Vagina (tissue), 1 donor: ENCODE measurements around a stretch of chr22.

- PRO-cap, result no peak
- RAMPAGE, long total RNA, result no peak
Measured at GRCh38 chr22:46694746-46695612, 43.1 kb downstream of the CERK start.

- PRO-cap, result no peak
- RAMPAGE, long total RNA, result no peak
Measured at GRCh38 chr22:46730498-46731030, 7.5 kb downstream of the CERK start.

DNA sequence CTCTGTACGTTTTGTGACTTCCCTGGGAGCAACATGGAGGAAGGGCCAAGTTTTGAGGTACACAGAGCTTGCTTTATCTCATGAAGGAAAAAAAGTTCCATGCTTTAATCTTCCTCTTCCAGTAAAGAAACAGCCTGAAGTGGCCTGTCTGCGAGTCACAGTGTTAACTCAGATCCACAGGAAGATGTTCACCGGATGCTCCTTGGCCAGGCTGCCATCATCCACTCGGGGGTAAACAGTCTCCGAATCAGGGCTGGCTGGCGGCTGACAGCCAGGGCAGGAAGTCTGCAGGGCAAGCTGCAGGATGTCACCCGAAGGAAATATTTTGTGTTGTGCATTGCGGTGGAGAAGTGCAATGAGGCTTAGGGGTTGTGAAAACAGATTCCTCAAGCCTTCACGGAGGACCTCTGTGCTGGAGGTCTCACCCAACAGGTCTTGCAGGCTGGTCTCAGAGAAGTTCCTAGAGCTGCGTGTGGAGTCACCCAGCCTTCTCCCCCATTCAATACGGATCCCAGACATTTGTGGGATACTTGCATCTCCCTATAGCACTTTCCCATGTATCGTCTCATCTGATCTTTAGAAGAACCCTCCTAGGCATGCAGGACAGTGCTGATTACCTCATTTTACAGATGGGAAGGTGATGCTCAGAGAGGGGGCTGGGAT is 11.3 kb upstream of the CERK start:
- PRO-cap, result no peak
- RAMPAGE, long total RNA, result no peak

GRCh38 chr22:46790934-46791872 is 28.8 kb downstream of the TBC1D22A start:
- PRO-cap, result no peak
- RAMPAGE, long total RNA, result no peak

- PRO-cap, result no peak
- RAMPAGE, long total RNA, result start-site peak on the plus strand at chr22:47116397-47117254, 16 reads
Measured at GRCh38 chr22:47116355-47117022, 354.0 kb downstream of the TBC1D22A start.

DNA sequence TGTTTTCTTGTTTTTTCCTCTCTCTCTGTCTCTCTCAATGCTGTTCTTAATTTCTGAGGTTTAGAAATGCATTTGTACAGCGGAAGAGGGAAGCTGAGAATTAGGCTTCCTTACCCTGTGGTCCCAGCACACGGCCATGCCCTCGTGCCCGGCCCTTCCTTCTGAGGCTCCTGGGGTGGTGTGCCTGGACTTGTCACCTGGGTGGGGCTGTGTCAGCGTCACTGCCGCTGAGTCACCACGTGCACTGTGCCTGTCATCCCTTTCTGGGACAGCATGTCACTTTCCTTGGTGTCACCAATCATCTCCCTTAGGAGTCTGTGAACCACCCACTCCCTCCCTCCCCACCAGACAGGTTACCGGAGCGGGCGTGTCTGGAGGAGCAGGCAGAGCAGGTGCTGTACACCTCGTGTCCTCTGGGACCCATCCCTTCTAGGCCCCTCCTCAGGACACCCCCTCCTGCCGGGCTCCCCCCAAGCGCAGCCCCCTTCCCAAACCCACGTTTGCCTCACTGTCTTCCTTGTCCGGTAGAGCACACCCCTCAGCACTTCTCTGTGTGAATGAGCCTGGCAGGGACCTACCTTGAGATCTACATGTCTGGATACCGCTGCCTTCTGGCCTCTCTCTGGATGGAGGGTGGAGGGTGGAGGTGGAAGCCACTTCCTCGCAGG is 367.5 kb downstream of the TBC1D22A start:
- PRO-cap, result no peak
- RAMPAGE, long total RNA, result no peak

DNA sequence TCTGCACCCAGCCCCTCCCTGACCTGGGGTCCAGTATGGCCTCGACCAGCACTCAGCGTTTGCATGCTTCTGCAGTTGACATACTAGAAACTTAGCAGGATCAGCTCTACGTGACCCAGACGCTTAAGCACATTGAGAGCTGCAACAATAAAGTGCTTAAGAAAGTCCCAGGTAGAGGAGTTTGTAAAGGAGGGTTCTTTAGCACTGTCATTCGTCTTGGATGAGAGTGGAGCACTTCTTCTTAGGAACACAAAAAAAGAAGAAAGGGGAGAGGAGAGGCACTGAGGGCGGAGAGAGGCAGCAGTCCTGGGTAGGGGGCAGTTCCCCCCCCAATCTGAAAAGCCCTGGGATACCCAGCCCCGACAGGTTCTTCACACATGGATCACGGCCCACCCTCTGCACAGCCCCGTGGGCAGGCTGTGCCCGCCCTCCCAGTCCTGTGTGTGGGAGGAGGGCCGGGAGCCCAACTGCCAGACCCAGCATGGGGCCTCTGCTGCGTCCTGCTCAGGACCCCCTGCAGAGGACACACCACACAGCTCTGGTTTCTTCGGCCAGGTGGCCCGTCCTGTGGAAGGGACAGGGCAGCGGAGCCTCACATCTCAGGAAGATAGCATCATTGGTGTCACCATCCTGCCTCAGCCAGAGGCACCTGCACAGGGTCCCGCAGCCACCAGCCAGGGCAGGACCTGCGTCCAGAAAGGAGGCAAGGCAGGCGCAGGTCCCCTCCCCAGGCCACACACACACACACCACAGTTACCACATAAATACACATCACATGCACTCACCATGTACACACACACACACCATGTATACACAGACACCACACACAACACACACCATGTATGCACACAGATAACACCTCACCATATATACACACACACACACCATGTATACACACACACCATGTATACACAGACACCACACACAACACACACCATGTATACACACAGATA is 396.0 kb downstream of the TBC1D22A start:
- PRO-cap, result no peak
- RAMPAGE, long total RNA, result start-site peak on the plus strand centred at position 99 of the sequence, 91 bp wide, 6 reads

DNA sequence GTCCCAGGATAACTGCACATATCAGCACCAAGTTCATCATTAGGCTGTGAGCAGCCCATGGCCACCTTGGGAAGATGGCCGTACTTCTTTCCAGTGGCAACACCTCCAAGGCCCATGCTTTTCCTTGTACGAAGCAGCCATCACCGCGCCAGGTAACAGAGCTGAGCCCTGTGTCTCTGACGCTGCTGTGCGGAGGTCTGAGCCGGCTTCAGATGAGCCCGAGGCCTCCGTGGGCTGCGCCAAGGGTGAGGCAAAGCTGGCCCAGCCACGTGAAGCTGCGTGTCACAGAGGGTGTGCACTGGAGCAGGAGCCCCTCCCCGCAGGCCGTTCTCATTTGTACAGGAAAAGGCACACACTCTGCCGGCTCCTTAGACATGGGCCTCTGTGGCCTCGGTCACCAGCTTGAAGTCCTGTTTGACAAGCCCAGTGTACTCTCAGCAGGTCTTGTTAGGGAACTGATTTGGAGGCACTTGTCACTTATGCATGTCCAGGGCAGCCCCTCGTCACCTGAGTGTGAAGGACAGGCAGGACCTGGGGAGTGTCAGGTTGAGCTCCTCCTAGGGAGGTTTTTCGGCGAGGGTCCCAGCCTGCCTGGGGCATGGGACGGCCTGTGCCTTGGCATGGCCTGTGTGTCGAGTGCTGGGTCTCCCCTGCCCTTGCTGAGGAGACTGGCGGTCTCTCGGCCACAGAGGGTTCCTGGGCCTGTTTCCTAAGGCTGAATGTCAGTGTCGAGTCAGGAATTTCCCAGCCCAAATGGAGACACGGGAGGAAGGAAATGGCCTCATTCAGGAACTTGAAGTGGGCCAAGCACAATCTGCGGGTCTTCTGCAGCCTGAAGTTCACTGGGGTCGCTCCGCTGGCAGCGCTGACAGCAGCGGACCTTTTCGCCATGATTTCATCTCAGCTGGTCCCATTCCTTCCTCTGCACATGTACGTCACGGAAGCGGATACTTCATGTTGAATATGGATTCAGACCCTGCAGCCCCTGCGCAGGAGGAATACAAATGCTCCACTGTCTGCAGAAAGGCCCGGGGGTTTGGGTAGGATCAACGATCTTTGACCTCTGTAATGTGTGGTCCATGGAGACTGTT is 401.8 kb downstream of the TBC1D22A start:
- PRO-cap, result no peak
- RAMPAGE, long total RNA, result no peak

DNA sequence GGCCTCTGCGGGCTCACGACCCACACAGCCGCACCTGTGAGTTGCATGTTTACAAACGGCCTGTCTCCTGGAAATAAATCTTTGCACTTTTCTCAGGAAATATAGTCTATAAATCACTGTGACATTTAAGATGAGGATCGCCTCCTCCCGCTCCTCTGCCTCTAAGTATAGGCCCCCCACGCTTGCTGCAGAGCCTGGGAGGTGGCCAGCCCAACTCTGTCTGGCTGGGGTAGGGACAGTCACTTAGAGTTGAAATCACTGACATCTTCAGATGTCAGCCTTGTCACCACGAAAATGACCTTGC is 854.8 kb upstream of the TAFA5 start:
- PRO-cap, result unidirectional peak, minus-strand start at position 186 of the sequence
- RAMPAGE, long total RNA, result no peak

DNA sequence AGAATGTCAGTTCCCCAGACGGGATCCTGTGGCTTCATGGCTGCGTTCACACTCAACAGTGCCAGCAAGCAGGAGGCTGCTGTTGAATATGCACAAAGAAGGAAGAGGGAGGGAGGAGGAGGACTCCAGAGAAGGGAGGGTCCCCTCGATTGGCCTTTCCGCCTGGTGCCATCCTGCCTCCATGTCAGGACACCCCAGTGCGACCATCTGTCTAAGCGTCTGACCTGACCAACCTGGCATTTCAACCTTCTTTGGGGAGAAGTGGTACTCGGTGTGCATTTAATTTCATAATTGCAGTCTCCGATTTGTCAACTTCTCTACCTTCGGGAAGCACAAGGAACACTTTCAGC is 235.1 kb upstream of the TAFA5 start:
- PRO-cap, result no peak
- RAMPAGE, long total RNA, result no peak

- PRO-cap, result no peak
- RAMPAGE, long total RNA, result no peak
Measured at GRCh38 chr22:48277054-48277519, 212.3 kb upstream of the TAFA5 start.

DNA sequence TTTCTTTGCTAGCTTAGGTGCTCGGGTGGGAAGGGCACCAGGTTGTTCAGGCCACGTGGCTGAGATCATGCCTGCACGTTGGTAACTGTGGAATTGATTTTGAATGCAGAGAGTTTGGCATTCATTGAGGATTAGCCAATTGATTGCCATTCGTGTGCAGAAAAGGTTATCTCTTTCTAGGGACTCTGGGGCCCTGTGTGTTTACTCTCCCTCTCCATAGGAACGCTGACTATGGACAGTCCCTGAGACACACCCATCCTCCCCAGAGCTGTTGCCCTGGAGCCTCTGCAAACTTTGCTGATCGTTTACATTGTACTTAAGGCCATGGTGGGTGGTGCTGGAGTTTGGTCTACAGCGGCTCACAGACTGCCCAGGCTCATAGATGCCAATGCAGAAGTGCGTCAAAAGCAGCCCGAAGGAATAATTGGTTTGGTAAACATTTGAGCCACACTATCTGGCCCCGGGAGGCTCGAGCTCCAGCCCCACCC is 119.4 kb upstream of the TAFA5 start:
- PRO-cap, result no peak
- RAMPAGE, long total RNA, result no peak

- PRO-cap, result no peak
- RAMPAGE, long total RNA, result no peak
Measured at GRCh38 chr22:48587685-48588007, 98.3 kb downstream of the TAFA5 start.

GRCh38 chr22:48751270-48751802 is 262.0 kb downstream of the TAFA5 start:
- PRO-cap, result no peak
- RAMPAGE, long total RNA, result no peak

GRCh38 chr22:49015808-49016227 is 526.5 kb downstream of the TAFA5 start:
- PRO-cap, result no peak
- RAMPAGE, long total RNA, result no peak

GRCh38 chr22:49057993-49058205 is 568.5 kb downstream of the TAFA5 start:
- PRO-cap, result no peak
- RAMPAGE, long total RNA, result no peak

GRCh38 chr22:49621769-49622220 is 205.9 kb downstream of the BRD1 start:
- PRO-cap, result no peak
- RAMPAGE, long total RNA, result no peak

DNA sequence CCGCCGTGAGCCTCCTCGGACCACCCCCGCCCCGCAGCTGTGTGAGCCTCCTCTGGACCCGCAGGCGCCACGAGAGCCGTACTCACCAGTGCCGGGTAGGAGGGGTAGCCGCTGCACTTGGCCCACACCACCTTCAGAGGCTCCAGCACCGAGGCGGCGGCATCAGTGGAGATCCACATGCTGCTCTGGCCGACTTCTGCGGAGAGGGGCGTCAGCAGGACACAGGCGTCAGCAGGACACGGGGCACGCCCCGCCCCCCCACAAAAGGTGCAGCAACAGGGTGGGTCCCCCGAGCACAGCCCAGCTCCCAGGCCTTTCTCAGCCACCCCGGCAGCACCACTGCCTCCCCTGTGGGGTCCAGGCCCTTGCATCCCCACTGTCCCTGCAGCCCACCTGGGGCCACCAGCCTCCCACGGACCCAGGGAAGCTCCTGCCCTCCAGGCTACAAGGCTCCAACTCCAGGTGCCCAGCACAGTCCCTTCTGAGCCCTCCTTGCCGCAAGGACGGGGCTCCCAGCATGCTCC is 51.6 kb downstream of the BRD1 start:
- PRO-cap, result no peak
- RAMPAGE, long total RNA, result no peak

- PRO-cap, result no peak
- RAMPAGE, long total RNA, result no peak
Measured at GRCh38 chr22:49888985-49889570, 29.2 kb downstream of the ALG12 start.

DNA sequence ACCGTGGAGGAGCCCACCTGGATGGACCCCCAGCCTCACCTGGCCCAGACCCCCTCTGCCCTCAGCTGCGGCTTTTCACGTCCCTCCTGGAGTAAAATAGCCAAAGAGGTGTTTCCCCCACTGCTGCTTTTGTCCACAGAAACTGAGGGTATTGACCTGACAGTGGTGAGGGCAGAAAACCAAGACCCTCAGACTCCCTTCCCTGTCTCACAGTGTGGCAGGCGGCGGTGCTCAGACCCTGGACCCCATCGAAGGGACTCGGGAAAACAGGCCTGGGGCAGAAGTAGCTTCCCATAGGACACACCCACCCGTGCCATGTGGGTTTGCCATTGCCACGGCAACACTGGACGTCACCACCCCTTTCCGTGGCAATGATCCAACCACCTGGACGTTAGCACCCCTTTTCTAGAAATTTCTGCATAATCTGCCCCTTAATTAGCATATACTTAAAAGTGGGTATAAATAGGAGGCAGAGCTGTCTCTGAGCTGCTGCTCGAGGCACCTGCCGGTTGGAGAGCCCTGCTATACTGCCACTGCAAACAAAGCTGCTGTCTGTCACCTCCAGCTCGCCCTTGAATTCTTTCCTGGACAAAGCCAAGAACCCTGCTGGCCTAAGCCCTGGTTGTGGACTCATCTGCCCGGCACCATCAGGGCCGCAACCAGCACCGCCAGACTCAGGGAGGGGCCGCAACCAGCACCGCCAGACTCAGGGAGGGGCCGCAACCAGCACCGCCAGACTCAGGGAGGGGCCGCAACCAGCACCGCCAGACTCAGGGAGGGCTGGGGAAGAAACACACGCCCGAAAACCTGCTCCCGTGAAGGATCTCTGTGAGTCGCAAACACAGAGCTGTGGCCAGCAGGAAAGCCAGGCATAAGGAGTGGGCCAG is 10.5 kb downstream of the MLC1 start:
- PRO-cap, result no peak
- RAMPAGE, long total RNA, result no peak